SJSA1 (cell line): Measurements from ENCODE around the gene VDAC1.

- RAMPAGE, long total RNA, result no peak
Measured at GRCh38 chr5:132677175-132677663, 3.4 kb downstream of the IL4 start.

GRCh38 chr5:132715746-132716118 is 21.6 kb downstream of the KIF3A start:
- RAMPAGE, long total RNA, result no peak

GRCh38 chr5:132763581-132764159 is 13.4 kb downstream of the SEPTIN8 start:
- RAMPAGE, long total RNA, result no peak

- RAMPAGE, long total RNA, result no peak
Measured at GRCh38 chr5:132777600-132778158, 640 bp upstream of the SEPTIN8 start.

GRCh38 chr5:132828481-132829640 is 1.6 kb downstream of the SHROOM1 start:
- RAMPAGE, long total RNA, result no peak

GRCh38 chr5:132841530-132842009 is 11.1 kb upstream of the SHROOM1 start:
- RAMPAGE, long total RNA, result no peak

GRCh38 chr5:132867274-132868051 is 1.0 kb downstream of the UQCRQ start:
- RAMPAGE, long total RNA, result no peak

DNA sequence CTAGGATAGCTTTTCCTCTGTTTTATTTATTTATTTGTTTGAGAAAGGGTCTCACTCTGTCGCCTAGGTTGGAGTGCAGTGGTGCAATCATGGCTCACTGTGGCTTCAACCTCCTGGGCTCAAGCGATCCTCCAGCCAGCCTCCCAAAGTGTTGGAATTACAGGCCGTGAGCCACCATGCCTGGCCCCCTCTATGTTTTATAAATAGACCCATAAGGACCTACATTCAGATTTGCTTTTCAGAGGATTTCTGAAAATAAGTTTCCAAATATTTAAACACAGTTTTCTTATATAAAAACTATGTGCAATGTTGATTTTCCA is 16.7 kb downstream of the LEAP2 start:
- RAMPAGE, long total RNA, result no peak

DNA sequence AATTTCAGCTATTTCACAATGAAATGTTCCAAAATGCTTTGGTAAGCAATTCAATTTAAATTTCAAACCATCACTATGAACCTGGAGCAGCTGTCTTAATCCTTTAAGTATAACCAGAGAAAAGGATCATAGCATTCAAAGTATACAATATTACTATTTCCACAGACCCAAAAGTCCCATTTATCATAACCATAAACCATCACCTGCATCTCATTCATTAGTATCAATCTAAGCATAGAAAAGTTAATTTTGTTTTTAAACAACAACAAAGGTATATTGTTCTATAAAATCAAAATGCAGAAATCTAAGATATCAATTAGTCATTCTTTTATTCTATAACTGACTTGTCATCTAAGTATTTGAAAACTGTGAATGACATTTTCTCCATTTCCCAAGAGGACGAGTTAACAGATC is 29.9 kb downstream of the AFF4 start:
- RAMPAGE, long total RNA, result no peak

DNA sequence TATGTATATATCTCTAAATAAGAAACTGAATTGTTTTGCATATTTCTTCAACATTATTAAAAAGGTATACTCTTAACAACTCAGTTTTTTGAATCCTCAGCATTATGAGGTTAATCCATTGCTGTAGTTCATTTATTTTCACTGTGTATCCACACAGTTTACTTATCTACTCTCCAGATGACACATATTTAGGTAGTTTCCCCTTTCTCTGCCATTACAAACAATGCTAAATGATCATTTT is 11.7 kb downstream of the AFF4 start:
- RAMPAGE, long total RNA, result no peak

- RAMPAGE, long total RNA, result no peak
Measured at GRCh38 chr5:133034003-133034383, 7.6 kb upstream of the ZCCHC10 start.

- RAMPAGE, long total RNA, result no peak
Measured at GRCh38 chr5:133583493-133583860, 28.9 kb downstream of the FSTL4 start.

- RAMPAGE, long total RNA, result no peak
Measured at GRCh38 chr5:133819045-133819559, 149.3 kb downstream of the C5orf15 start.

- RAMPAGE, long total RNA, result start-site peak on the minus strand at chr5:134004673-134004759, 5,075 and 1,033 reads in 2 replicates
Measured at GRCh38 chr5:134004326-134005186, at the start of gene VDAC1. Gene VDAC1 (minus strand): TSS chr5:134004975.

- RAMPAGE, long total RNA, result no peak
Measured at GRCh38 chr5:134090366-134091034, 24.0 kb upstream of the TCF7 start.

- RAMPAGE, long total RNA, result no peak
Measured at GRCh38 chr5:134128278-134128858, 13.9 kb downstream of the TCF7 start.

- RAMPAGE, long total RNA, result no peak
Measured at GRCh38 chr5:134141964-134142453, 27.5 kb downstream of the TCF7 start.

DNA sequence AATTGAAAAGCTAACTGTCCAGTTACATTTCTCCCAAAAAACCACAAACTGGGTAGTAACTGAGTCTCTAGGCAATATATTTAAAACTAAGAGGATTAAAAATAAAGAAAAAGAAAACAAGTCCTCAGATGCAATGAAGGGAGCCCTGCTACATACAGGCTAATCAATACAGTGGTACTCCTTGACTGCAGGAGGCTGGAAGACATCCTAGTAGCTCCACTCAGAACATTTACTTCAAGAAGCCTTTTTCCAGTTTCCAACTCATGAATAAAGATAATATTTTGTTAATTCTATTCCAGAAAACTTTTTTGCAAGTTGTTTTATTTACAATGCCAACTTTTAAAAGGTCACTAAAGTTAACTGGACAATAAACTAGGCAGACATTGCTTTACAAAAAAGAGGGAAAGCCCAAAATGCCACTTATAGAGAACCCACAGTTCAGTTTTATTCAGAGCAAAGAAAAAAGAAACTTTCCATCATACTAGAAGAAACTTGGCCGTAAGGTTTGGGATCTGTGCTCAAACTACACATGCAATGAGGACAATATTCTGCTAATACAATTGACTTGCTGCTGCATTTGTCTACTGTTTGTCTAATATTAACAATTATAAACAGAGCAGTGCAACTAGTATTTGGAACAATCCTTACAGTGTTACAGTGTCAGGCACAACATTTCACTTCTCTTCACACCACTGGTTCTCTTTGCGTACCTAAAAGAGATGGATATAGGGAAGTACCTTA is 19.5 kb downstream of the SKP1 start:
- RAMPAGE, long total RNA, result no peak

GRCh38 chr5:134174917-134175675 is 1.7 kb downstream of the SKP1 start:
- RAMPAGE, long total RNA, result no peak

DNA sequence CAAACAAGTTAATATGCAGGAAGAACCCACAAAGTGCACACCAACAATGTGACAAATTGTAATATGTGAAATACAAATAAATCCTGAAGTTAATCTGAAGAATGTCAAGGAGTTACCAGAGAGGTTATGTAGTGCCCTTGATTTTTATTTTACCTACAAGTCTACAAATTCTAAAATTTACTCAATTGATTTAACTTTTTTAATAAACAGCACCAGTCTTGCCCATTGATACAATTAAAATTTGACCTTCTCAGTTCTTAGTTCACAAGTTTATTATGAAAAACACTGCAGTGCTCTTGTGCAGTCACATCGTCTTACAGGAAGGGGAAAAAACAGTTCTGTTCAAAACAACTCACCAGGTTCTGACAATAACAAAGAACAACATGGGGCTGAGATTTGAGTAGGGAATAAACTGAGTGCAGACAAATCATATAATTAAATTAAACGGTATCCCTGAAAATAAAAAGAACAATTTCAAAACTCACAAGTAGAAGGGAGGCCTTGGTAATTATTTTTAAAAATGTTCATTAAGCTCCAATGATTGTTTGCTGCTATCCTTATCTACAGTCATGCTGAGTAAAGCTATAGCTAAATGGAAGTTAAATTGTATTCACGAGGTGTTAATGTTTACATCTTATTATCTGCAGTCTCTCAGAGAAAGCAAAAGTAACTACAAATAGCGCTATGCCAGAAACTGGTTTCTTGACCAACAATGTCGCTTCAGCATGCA is 20.3 kb upstream of the SKP1 start:
- RAMPAGE, long total RNA, result no peak